SJCRH30 (cell line): ENCODE measurements around a stretch of chr12.

- RAMPAGE, long total RNA, result no peak
Observed at GRCh38 chr12:953795-954290, 4.3 kb upstream of the RAD52 start.

DNA sequence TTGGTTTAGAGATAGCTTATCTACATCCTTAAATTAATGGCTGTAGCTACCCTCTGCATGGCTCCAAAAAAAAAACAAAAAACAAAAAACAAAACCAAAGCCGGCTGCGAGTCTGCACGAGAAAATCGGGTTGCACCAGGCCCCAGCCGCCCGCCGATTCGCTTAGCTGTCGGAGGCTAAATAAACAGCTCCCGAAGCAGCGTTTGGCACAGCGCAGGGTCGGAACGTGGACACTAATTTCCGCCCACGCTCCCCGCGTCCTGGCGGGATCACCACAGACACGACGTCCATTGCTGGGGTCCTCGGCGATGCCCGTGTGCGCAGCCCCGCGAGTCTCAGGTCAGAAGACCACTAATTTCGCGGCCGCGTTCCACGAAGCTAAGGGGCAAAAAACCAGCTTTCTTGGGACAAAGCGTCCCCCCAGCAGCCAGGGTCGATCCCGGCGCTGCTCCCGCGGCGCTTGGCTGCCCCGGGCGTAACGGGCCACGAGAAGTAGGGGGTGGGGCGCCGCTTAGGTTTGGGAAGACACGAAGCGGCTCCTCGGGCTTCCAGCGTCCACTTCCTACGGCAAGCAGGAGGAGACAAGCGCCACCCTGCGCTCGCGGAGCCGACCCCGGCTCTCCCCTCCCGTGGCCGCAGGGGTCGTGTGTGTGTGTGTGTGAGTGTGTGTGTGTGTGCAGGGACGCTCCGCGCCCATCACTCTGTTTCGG, 577 bp upstream of the ERC1 start:
- RAMPAGE, long total RNA, result no peak

DNA sequence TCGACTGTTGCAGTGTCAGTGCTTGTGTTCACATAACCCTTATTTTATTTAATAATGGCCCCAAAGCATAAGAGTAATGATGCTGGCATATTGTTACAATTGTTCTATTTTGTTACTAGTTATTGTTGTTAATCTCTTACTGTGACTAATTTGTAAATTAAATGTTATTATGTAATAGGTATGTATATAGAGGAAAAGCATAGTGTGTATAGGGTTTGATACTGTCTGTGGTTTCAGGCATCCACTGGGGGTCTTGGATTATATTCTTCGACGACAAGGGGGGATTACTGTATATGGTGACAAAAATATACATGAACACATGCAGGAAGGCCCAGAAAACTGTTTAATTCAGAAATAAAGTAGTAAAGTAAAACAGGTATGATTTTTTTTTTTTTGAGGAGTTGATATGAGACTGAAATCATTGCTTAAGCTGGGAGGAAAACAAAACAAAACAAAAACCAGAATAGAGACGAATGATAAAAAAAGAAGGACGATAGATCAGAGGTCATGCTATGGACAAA, 148.4 kb downstream of the ERC1 start:
- RAMPAGE, long total RNA, result no peak

DNA sequence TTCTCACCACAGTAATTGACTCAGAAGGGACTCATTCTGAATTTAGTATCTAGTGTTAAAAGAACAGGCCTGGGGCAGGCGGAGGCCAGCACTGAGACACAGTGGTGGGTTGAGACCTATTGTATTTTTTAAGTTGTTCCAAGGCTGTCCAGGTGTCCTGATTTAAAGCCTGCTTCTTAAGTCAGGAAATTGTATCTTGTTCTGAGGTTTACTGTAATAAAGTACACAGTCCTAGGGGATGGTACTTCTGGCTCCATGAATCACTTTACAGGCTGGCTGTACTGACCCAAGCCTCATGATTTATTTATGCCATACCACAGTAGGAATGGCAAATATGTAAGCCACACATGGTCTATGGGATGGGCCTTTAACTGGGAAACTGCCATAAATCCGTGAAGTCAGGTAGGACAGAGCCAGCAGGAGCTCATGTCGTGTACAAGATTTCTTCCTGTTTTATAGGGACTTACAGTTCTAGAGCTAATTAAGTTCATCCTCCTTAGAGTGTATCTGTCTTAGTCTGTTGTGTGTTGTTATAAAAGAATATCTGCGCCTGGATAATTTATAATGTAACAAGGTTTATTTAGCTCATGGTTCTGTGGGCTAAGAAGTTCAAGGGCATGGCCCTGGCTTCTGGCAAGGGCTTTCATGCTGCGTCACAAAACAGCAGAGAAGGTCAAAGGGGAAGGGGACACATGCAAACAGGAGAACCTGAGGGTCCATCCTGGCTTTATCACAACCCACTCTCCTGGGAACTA, 244.0 kb downstream of the FBXL14 start:
- RAMPAGE, long total RNA, result no peak

DNA sequence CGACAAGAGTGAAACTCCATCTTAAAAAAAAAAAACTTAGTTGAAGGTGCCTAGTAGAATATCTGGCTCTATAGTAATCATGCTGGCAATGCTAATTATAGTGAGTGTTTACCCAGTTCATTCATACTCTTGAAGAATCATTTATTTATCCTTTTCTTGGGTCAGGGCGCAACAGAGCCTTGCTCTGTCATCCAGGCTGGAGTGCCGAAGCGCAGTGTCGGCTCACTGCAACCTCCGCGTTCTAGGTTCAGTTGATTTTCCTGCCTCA, 239.9 kb downstream of the FBXL14 start:
- RAMPAGE, long total RNA, result no peak

DNA sequence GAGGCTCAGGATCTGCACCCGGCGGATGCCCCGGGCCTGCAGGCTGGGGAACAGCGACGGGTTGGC, 715 bp downstream of the FBXL14 start:
- RAMPAGE, long total RNA, result no peak

GRCh38 chr12:1645716-1646406, 16.8 kb downstream of the WNT5B start:
- RAMPAGE, long total RNA, result no peak

- RAMPAGE, long total RNA, result no peak
Observed at GRCh38 chr12:1740384-1741464, 49.9 kb downstream of the ADIPOR2 start.

DNA sequence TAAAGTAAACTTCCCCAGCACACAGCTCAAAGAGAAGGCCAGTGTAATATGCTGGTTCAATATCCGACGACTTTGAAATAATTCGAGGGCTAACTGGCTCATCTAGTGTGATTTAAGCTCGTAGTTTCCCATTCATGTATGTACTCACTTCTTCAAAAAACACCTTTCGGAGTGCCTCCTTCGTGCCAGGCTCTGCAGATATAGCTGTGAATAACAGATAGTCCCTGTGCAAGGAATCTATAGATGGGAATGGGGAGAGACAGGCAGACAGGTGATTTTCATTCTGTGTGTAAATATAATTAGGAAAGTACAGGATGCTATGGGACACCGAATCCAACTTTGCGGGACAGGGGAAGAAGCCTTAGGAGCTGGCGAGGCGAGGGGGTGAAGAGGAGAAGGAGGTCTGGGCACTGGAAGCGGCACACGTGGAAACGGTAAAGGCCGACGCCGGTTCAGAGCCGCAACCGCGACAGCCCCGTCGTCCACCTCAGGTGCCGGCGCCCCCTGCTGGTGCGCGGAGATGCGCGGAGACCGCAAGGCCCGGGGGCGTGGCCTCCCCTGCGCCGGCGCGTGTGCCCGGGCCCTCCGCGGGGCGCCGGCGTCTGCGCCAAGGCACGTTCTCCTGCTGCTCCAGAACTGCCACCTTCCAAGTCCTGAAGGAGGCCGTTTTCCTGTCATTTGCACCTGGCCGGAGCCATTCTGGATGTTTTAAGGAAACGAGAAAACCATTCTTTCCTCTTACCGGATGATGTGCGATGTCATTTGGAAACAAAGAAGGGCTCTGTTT, 18.0 kb upstream of the CACNA1C start:
- RAMPAGE, long total RNA, result no peak

DNA sequence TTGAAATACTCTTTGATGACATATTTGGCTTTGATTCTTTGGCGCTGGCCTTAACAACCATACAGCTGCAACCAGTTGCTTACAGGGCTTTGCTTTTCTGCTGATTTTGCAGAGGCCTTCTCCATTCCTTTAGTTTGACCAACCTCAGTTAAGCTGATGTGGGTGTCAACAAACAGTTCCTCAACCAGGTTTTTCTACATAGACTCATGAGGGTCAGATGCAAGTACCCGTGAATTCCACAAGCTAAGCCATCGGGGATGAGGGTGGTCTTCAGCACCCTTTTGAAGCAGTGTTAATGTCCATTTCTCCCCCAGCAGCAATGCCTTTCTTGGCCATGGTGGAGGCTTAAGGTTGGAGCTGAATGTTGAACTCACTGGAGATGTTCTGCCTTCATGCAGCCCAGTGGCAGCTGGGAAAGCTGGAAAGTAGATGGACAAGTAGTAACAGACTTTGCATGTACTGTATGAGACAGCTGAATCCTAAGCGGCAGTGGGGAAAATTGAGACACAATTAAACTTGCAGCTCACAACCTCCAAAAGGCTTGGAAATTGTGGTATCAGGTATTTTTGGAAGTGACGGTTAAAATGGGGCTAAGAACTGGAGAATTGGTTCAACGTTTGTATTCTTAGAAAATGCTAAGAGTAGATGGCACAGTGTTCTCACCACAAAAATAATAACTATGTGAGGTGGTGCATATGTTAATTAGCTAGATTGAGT, 103.9 kb downstream of the CACNA1C start:
- RAMPAGE, long total RNA, result no peak

GRCh38 chr12:2198016-2198585, 145.3 kb downstream of the CACNA1C start:
- RAMPAGE, long total RNA, result no peak

- RAMPAGE, long total RNA, result no peak
Observed at GRCh38 chr12:2238241-2238715, 185.5 kb downstream of the CACNA1C start.

DNA sequence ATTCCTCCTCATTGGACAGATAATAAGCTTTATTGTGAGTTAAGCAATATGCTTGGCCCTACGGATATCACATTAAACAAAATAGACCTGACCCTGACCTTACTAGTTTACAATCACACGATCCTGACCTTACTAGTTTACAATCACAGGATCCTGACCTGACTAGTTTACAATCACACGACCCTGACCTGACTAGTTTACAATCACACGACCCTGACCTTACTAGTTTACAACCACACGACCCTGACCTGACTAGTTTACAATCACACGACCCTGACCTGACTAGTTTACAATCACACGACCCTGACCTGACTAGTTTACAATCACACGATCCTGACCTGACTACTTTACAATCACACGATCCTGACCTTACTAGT, 202.9 kb downstream of the CACNA1C start:
- RAMPAGE, long total RNA, result no peak

DNA sequence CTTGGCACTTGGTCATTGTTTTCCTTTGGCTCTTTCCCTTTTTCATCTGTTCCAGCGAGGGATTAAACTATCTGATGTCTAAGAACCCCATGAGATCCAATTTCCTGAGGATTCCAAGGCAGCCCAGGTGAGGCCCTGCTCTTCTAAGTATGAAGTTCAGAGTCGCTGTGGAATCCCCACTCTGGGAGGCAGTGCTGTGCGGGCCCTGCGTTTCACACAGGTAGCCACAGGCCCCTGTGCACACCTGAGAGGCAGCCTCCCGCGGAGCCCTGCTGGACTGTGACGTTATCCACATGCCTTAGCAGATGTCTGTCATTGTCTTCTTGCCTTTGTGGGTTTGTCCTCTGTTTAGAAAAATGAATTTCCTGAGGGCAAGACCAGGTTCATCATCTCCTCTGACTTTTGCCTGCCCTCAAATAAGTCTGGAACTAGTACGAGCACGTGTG, 288.5 kb downstream of the CACNA1C start:
- RAMPAGE, long total RNA, result no peak

DNA sequence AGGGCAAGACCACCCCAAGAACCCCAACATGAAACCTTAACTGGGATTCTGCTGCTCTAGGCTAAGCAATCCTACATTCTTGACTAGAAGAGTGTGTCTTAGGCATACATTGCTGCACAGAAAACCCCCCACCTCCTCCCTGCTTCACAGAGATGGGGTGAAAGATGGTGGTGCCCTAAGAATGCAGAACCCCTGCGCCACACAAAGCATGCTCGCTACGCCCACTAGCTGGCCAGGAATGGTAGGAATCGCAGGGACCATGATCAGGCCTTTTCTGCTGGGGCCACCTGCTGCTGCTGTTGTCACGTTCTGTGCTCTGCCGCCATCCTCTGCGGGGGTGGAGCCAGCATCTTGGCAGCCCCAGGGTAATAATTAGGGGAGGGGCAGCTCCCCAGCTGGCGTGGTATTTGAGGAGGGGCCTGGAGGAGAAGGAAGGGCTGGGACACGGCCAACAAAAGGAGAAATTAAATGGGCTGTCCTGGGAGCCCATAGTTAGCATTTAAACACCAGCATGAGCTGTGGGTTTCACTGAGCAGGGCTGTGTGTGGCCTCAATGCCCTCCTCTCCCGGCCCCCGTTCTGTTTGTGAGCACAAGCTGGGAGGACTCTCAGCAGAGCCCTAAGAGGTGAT, 324.0 kb downstream of the CACNA1C start:
- RAMPAGE, long total RNA, result no peak

GRCh38 chr12:2429193-2429520, 365.6 kb upstream of the FKBP4 start:
- RAMPAGE, long total RNA, result no peak

GRCh38 chr12:2492032-2492708, 302.6 kb upstream of the FKBP4 start:
- RAMPAGE, long total RNA, result no peak

- RAMPAGE, long total RNA, result no peak
Observed at GRCh38 chr12:2494310-2495026, 300.3 kb upstream of the FKBP4 start.

- RAMPAGE, long total RNA, result no peak
Observed at GRCh38 chr12:2676630-2676920, 118.2 kb upstream of the FKBP4 start.

GRCh38 chr12:2798263-2799318, 3.8 kb downstream of the FKBP4 start:
- RAMPAGE, long total RNA, result no peak